Airway epithelial cell (primary cell): ENCODE data around the genes SLBP and NSD2.

GRCh38 chr4:1249562-1250567 is 935 bp upstream of the CTBP1 start:
- RAMPAGE, long total RNA = no peak

GRCh38 chr4:1298495-1299048 is 8.9 kb downstream of the MAEA start:
- RAMPAGE, long total RNA = no peak

- RAMPAGE, long total RNA = no peak
Measured at GRCh38 chr4:1345903-1346154, 1.2 kb upstream of the UVSSA start.

- RAMPAGE, long total RNA = no peak
Measured at GRCh38 chr4:1511926-1512243, 105.6 kb upstream of the NKX1-1 start.

GRCh38 chr4:1524223-1524664 is 118.0 kb upstream of the NKX1-1 start:
- RAMPAGE, long total RNA = no peak

GRCh38 chr4:1711884-1712578 is at the start of gene SLBP:
Gene SLBP (minus strand): TSS chr4:1712319.
- RAMPAGE, long total RNA = no peak

DNA sequence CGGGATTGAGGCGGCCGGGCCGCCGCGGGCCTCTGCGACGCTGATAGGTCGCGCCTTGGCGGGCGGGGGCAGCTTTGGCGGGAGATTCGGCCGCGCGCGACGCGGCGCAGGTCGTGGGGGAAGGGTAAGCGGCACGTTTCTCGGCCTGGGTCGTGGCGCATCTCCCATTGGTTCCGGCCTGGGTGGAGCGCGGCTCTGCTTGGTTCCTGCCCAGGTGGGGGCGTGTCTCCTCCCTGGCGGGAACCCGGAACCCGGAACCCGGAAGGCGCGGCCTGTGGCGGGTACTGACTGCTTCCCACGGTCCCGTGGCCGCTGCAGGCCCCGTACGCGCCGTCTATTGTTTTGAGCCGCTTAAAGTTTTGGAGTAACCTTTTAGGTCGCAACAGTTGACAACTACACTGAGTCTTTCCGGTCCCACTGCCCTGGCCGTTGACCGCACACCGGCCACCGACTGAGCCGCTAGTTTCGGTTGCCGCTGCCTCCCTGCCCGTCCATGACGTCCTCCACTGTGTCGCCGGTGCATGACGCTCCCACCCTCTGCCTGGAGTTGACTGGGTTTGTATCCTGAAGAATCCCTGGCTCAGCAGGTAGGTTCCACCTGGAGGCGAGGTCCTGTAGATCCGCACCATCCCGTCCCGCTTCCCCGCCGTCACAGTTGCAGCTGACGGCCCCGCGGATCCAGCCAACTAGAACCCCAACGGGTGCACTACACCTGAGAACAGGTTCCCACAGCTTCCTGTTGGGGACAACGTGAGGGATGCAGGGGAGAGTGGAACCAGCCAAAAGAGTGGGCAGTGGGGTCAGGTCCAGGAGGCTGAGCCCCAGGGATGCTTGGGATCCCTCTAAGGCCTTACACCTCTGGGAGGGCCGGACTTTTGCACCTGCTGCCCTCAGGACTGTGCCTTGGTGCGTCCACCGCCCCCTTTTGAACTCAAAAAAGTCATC is 732 bp upstream of the SLBP start:
- RAMPAGE, long total RNA = no peak

DNA sequence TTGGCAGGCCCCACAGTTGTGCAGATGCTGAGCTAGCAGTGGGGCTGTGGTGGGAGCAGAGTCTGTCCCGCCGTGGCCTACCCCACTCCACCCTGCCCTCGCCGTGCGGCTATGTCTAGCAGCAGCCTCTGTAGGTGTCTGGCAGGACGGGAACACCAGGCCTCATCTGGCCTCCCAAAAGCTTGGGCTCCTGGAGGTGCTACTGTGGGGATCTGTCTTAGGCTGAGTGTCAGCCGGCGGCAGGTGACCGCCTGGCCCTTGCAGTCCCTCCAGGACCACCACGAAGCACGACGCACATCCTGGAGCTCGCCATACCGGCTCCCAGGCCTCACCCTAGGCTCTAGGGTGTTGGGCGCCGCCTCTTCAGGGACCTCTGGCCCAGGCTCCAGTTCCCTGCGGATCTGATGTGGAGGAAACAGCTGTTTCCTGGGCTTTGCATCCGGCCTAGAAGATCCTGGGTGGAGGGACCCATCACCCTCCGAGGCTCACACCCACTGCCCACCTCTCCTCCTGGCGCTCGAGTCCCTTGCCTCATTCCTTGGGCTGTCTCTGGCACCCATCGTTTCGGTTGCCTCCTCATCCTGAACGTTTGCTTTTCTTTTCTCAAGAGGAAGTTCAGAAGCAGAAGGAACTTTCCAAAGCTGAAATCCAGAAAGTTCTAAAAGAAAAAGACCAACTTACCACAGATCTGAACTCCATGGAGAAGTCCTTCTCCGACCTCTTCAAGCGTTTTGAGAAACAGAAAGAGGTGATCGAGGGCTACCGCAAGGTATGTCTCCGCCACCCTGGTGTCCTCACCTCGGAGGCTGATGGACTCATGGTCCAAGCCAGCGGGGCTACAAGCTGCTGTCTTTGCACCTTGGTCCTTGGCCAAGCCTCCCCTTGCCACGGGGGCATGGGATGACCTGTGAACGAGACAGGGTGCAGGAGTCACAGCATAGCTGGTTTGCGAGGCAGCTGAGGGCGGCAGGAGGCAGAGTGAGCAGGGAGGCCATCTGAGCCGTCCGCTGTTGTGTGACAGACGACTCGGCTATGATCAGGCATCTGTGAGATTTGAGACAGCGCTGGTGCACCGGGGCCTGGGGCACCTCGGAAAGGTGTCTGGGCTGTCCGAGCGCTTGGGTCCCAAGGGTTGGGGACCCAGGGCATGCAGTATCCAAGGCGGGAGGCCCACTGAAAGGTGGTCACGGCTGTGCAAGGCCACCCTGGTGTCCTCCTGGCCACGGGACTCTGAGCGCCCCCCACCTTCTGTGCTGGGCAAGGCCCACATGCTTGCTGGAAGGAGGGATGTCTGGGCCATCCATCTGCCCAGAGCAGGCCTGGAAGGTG is 19.4 kb downstream of the TACC3 start:
- RAMPAGE, long total RNA = no peak

- RAMPAGE, long total RNA = no peak
Measured at GRCh38 chr4:1759329-1759857, 33.7 kb upstream of the FGFR3 start.

DNA sequence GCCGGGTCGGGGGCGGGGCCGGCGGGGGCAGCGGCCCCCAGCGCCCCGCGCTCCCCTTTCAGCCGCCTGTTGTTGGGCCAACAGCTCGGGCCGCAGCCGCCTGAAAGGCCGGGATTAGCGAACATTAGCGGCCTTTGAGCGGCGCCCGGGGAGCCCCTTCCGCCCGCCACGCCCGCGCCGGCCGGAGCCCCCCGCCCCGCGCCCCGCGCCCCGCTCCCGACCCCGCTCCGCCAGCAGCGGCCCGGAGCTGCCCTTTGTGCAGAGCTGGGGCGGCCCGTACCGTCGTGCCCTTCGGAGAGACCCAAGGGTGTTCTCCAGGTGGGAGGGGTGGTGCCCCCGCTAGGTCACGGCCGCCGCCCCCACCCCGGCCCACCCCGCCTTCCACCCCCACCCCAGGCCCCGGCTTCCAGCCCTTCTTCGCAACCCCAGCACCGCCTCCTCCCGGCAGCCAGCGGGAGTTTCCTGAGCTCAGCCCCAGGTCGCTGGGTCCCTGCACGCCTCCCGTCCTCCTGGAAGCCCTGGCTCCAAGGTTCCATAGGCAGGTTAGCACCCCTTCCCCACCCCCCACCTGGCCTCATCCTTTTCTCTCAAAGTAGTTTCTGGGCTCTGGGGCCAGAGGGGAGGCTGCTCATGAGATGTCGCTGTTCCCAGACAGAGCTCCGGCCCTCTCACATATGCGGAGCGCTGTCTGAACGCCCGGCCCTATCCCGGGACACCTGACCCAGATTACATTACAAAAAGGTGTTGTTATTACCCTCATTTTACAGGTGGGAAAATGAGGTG is 25.3 kb upstream of the FGFR3 start:
- RAMPAGE, long total RNA = no peak

GRCh38 chr4:1819346-1819644 is 26.2 kb downstream of the FGFR3 start:
- RAMPAGE, long total RNA = no peak

DNA sequence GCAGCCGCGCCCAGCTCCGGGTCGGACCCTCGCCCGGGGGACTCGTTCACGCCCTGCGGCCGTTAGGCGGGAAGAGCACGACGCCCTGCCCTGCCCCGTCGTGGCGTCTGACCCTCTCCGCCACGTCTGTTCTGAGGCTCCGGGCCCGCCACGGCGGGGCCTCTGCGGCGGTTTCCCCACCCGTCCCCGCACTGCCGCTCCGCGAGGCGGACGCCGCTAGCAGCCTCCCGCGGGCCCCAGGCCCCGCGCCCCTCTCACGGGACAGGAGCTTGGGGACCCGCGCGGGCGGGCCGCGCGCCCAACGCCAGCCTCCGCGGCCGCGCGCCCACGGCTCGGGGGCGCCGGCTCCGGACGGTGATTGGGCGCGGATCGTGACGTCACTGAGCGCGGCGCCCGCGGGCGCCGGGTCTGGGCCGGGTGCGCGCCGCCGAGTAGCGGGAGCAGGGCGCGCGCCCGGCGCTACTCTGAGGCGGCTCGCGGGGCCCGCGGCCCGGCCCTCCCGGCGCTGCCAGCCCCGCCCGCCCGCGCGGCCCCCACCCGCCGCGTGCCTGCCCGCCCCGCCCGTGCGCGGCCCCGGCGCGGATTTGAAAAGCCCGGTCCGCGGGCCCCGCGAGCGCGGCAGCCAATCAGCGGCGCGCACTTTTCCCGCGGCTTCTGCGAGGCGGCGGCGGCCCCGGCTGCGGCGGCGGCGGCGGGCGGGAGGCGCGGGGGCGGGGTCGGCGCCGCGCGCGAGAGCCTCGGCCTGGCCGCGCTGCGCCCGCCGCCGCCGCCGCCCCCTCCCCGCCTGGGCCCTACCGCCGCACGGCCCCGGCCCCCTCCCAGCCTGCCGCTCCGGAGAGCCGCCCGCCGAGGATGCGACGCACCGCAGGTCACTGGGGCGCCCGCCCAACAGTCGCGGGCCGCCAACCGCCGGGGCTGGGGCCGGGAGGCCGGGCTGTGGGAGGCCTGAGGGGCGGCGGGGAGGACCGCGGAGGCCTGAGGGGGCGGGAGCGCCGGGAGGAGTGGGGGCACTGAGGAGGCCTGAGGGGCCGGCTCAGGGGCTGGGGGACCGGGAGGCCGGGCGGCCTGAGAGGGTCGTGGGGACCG is at the start of gene NSD2:
Gene NSD2, plus strand, starts transcription at position 719 of the 1,086 bp plus-strand sequence.
- RAMPAGE, long total RNA = no peak

GRCh38 chr4:1873755-1874235 is 2.6 kb downstream of the NSD2 start:
- RAMPAGE, long total RNA = no peak

- RAMPAGE, long total RNA = no peak
Measured at GRCh38 chr4:1916693-1917254, 45.6 kb downstream of the NSD2 start.

DNA sequence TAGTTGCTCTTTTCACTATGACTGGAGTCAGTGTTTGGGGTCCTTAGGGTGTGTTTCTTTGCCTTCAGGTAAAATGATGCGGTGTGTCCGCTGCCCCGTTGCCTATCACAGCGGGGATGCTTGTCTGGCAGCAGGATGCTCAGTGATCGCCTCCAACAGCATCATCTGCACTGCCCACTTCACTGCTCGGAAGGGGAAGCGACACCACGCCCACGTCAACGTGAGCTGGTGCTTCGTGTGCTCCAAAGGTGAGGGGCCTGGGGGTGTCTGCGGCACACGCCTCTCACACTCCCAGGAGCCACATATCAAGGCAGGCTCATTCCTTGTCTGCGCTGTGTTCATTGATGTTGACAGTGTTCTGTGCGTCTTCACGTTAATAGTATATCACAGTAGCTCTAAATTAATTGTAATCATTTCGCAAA is 53.7 kb downstream of the NELFA start:
- RAMPAGE, long total RNA = no peak

- RAMPAGE, long total RNA = no peak
Measured at GRCh38 chr4:1991328-1992323, 17.1 kb downstream of the NELFA start.

DNA sequence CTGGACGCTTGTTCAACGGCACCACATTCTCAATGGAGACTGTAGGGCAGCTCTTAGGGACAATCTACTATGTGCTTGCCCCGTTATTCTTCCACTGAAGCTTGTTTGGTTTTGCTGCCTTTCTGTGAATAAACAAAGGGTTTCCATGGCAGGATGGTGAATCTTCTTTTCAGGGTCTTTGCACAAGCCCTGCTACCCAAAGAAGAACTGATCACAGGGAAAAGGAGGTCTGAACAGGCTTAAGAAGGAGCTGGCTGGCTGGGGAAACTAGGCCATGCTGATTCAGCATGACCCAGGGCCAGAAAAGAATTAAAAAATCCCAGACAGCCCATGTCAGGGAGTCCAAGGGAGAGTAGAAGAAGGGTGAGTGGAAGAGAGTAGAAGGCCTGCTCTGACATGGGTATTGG is 35.7 kb downstream of the NAT8L start:
- RAMPAGE, long total RNA = no peak

- RAMPAGE, long total RNA = no peak
Measured at GRCh38 chr4:2416915-2417901, 1.2 kb downstream of the ZFYVE28 start.

GRCh38 chr4:2489790-2490827 is 21.2 kb downstream of the RNF4 start:
- RAMPAGE, long total RNA = no peak

DNA sequence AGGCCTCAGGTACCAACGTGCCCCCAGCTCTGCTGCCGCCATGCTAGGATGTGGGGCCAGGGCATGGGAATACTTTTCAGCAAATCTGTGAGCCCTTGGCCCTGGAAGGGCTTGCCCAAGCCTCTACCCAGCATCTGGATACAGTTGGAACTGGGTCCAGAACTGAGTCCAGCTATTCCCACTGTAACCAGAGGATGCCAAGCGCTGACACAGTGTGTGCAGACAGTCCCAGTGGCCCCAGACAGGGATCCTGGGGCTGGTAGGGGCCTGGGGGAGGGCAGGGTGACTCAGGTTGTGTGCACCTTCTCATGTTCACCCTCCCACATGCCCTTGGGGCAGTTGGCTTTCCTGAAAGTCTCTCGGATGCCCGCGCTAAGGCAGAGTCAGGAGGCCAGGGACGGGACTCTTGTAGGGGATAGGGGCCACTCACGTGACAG is 23.8 kb upstream of the FAM193A start:
- RAMPAGE, long total RNA = no peak